Uterus (tissue), 7 donors: ENCODE measurements around the gene PACRGL.

DNA sequence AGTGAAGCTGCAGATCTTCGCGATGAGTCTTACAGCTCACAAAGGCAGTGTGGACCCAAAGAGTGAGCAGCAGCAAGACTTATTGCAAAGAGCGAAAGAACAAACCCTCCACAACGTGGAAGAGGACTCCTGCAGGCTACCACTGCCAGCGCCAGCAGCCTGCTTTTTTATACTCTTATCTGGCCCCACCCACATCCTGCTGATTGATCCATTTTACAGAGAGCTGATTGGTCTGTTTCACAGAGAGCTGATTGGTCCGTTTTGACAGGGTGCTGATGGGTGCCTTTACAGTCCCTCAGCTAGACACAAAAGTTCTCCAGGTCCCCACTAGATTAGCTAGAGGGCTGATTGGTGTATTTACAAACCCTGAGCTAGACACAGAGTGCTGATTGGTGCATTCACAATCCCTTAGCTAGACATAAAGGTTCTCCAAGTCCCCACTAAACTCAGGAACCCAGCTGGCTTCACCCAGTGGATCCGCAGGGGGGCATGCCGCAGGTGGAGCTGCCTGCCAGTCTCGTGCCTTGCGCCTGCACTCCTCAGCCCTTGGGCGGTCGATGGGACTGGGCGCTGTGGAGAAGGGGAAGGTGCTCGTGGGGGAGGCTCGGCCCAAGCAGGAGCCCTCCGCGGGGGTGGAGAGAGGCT lies 75.7 kb downstream of the QDPR start:
- PRO-cap, 4 experiments, result no peak in any of the 4 experiments
- RAMPAGE, long total RNA, 2 experiments, result no peak in any of the 2 experiments
- RRBS, result no CpG with 5 or more reads among the region's 17 CpGs

GRCh38 chr4:17489356-17489940 lies 22.4 kb downstream of the QDPR start:
- PRO-cap, 4 experiments, result no peak in any of the 4 experiments
- RAMPAGE, long total RNA, 2 experiments, result no peak in any of the 2 experiments
- RRBS, result no CpG with 5 or more reads among the region's 7 CpGs

GRCh38 chr4:17550503-17550908 lies 26.5 kb upstream of the LAP3 start:
- PRO-cap, 4 experiments, result no peak in any of the 4 experiments
- RAMPAGE, long total RNA, 2 experiments, result no peak in any of the 2 experiments
- RRBS, result no CpG with 5 or more reads among the region's 4 CpGs

GRCh38 chr4:17629963-17630664 lies 15.7 kb downstream of the MED28 start:
- PRO-cap, 4 experiments, result no peak in any of the 4 experiments
- RAMPAGE, long total RNA, 2 experiments, result no peak in any of the 2 experiments
- RRBS, result no CpG with 5 or more reads among the region's 5 CpGs

DNA sequence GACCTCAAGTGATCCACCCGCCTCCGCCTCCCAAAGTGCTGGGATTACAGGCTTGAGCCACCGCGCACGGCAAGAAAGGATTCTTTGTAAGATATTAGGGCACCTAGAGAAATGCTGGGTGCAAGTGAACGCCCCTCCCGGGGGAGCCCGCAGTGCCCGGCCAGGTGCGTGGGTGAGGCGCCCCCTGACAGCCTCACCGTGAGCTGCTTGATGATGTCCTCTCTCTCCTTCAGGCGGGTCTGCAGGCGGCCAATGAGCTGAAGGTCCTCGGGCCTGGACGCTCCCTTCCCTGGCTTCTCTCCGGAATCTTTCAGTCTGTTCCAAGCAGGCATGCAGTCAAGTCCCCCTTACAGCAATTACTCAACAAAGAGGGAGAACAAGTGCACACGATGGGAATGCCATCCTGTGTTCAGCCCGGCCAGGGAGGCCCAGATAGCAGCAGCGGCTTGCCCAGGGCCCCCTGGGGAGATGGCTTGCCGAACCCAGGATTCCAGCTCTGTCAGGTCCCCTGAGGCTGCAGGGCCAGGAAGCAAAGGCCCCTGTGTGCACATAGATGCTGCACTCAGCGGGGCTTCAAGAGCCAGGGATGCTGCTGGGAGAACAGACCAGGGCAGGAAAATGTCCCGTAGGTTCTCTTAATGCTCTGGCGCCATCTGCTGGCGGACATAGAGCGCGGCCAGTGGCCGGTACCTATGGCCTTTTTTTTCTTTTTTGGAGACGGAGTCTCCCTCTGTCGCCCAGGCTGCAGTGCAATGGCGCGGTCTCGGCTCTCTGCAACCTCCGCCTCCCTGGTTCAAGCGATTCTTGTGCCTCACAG lies 22.1 kb downstream of the MED28 start:
- PRO-cap, 4 experiments, result no peak in any of the 4 experiments
- RAMPAGE, long total RNA, 2 experiments, result no peak in any of the 2 experiments
- RRBS, result 57% methylated on average over 3 of the region's 35 CpGs

DNA sequence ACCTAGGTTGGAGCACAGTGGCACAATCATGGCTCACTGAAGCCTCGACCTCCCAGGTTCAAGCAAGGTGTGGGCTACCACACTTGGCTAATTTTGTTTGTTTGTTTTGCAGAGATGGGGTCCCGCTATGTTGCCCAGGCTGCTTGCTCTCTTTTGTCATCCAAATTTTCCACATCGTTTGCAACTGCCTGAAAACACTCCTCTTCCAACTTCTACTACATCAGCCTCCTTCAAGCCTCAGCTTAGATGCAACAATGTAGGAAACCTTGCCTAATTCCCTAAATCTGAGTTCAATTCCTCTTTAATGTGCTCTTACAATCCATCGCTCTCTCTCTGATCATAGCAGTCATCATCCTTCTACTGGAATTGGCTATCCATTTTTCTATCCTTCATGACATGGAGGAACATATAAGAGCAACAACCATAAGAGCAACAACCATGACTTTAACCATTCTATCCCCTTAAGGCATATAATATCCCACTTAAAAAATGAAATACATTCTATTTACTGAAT lies 59.5 kb downstream of the NCAPG start:
- PRO-cap, 4 experiments, result no peak in any of the 4 experiments
- RAMPAGE, long total RNA, 2 experiments, result no peak in any of the 2 experiments
- RRBS, result no CpG with 5 or more reads among the region's 4 CpGs

DNA sequence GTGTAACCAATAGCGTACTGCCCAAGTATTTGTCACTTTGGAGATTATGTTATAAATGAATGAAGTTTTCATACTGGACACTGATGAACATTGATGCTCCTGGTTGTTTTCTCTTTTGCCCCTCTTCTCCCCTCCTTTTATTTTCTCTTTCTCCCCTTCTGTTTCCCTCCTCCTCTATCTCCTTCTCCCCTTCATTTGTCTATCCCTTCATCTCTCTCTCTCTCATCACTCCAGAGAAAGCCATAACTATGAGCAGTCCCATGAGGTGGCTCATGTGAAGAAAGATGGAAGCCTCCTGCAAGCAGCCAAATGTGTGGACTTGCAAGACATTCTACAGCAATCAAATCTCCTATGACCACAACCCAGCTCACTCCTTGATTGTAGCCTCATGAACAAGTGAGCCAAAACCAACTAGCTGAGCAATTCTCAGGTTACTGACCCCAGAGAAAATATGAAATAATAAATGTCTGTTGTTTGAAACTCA lies 104.2 kb downstream of the NCAPG start:
- PRO-cap, 4 experiments, result no peak in any of the 4 experiments
- RAMPAGE, long total RNA, 2 experiments, result no peak in any of the 2 experiments
- RRBS, result no CpG with 5 or more reads among the region's 1 CpG

DNA sequence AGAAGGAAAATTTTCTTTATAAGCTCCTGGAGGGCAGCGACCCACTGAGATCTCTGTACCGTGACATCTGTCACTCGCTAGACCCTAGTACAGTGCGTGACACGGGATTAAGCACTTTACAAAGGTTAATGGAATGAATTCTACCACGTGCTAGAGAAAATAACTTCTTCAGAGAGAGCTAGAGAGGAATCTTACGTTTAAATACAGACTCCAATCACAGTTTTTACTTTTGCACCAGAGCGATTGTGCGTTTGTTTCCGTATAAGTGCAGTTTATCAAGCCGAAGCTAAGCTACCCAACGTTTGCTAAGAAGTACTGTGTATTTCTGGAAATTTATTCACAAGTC lies 1.2 kb upstream of the LCORL start:
- PRO-cap, 4 experiments, result no peak in any of the 4 experiments
- RAMPAGE, long total RNA, 2 experiments, result no peak in any of the 2 experiments
- RRBS, result no CpG with 5 or more reads among the region's 12 CpGs

DNA sequence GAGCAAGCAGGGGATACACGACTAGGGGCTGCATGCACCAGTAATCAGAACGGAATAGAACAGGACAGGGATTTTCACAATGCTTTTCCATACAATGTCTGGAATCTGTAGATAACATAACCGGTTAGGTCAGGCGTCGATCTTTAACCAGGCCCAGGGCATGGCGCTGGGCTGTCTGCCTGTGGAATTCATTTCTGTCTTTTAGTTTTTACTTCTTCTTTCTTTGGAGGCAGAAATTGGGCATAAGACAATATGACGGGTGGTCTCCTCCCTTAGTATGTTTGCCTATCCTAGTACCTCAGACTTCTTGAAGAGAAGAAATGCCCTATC lies 666.8 kb upstream of the LCORL start:
- PRO-cap, 4 experiments, result no peak in any of the 4 experiments
- RAMPAGE, long total RNA, 2 experiments, result no peak in any of the 2 experiments
- RRBS, result no CpG with 5 or more reads among the region's 7 CpGs

DNA sequence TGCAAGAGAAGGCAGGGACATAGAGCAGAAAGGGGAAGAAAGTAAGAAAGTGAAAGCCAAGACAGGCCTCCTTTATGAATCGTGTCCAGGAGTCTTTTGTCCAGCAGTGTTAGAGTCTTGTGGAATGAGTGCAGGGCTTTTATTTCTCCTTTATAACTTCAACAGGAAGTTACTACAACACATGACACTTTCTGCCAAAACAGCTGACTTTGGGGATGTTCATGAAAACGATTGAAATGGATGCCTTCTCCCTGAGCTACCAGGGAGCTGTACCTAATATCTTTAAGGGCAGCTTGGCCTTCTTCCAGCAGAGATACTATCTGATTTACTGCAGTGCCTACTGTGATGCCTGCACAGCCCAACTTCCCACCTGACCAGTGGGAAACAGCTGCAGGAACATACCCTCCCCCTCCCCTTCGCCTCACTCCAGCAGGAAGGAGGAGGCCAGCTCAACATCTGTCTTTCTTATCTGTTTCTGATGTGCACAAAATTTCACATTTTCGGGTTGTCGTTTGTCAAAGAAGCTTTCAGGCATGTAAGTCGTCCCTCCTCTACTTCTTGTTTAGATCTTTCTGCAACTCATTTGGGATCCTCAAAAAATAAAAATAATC lies 557.6 kb upstream of the SLIT2 start:
- PRO-cap, 4 experiments, result no peak in any of the 4 experiments
- RAMPAGE, long total RNA, 2 experiments, result no peak in any of the 2 experiments
- RRBS, result no CpG with 5 or more reads among the region's 6 CpGs

DNA sequence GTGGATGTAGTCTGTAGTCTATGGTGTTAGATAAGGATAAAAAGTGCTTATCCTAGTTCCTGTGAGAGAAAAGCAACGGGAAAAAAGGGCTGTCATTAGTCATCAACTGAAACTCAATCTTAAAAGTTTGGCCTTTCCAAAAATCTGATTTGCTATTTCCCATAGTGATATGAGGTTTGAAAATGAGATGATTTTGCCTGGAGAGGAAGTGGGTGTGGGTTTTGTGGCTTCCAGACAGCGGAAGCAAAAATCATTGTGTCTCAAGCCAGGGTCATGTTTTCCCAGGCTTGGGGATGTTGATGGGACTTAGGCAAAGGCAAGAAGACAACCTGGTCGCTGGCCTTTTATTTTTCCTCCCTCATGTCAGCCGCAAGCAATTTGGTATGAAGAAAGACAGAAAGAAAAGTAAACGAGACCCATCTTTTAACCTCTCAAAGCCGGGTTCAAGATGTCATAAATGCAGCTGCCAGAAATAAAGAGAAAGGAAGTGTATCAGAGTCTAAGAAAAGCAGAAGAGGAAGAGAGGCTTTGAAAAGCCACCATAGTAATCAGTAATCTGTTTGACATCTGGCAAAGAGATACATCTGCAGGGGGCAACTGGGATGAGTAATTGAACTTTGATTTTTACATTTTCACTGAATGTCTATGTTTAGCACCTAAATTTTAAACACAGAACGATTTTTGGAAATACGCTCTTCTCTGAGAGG lies 521.7 kb upstream of the SLIT2 start:
- PRO-cap, 4 experiments, result no peak in any of the 4 experiments
- RAMPAGE, long total RNA, 2 experiments, result no peak in any of the 2 experiments
- RRBS, result no CpG with 5 or more reads among the region's 8 CpGs

- PRO-cap, 4 experiments, result peak in 1 of 4 experiments; most common plus-strand start chr4:20253506 (in 1); most common minus-strand start chr4:20253380 (in 1)
- RAMPAGE, long total RNA, 2 experiments, result no peak in any of the 2 experiments
- RRBS, result 0% methylated on average over 2 of the region's 18 CpGs
These were observed 1.5 kb downstream of the SLIT2 start for GRCh38 chr4:20253279-20253612.

GRCh38 chr4:20488563-20489172 lies 211.6 kb upstream of the PACRGL start:
- PRO-cap, 4 experiments, result no peak in any of the 4 experiments
- RAMPAGE, long total RNA, 2 experiments, result no peak in any of the 2 experiments
- RRBS, result no CpG with 5 or more reads among the region's 11 CpGs

GRCh38 chr4:20699866-20700709 lies at the start of gene PACRGL:
Gene PACRGL (plus strand): TSS chr4:20700458.
- PRO-cap, 4 experiments, result peak in 4 of 4 experiments; most common plus-strand start chr4:20700413 (in 3); most common minus-strand start chr4:20700354 (in 4)
- RAMPAGE, long total RNA, 2 experiments, result start-site peak on the plus strand in 1 of 2 experiments, at chr4:20700403-20700448 at its widest, 65 reads per replicate
- RRBS, result 1% methylated on average over 14 of the region's 62 CpGs

- PRO-cap, 4 experiments, result no peak in any of the 4 experiments
- RAMPAGE, long total RNA, 2 experiments, result no peak in any of the 2 experiments
- RRBS, result no CpG with 5 or more reads among the region's 7 CpGs
These were observed 389.8 kb downstream of the PACRGL start for GRCh38 chr4:21089918-21090614.

GRCh38 chr4:22237852-22238635 lies 277.8 kb downstream of the ADGRA3 start:
- PRO-cap, 4 experiments, result peak in 1 of 4 experiments; most common plus-strand start chr4:22238029 (in 1)
- RAMPAGE, long total RNA, 2 experiments, result no peak in any of the 2 experiments
- RRBS, result 30% methylated on average over 3 of the region's 10 CpGs

GRCh38 chr4:22500935-22501324 lies 14.9 kb downstream of the ADGRA3 start:
- PRO-cap, 4 experiments, result no peak in any of the 4 experiments
- RAMPAGE, long total RNA, 2 experiments, result no peak in any of the 2 experiments
- RRBS, result no CpG with 5 or more reads among the region's 3 CpGs

DNA sequence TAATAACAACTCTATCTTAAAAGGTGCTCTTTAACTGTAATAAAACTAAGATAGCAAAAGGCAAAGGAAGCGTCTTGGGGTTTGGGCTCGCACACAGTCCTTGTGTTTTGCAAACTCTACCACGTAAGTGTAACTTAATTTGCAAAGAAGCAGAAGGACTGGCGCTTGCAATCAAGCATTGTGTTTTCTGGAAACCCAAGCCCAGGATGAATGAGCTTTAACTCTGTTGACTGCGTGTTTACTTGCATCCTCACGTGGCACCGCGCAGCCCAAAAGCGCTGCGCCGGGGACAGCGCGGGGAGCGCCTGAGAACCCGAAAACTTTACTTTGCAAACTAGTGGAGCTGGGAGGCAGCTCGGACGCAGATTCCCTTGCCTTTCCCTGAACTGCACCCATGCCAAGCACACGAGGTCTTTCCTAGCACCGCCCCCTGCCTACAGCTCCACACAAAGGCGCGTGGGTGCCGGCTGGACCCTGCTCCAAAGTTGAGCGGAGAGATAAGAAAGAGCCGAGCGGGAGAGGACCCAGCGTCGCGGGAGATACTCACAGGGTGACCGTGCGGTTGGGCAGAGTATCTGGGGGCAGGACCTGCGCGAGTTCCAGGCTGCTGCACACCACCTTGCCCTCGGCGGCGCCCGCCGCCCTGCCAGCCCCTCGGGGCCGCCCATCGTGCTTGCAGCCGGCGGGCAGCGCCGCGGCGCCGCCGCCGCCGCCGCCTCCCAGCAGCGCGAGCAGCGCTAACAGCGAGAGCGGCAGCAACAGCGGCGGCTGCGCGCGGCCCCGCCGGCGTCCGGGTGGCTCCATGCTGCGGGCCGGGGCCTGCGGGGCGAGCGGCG lies 667 bp downstream of the ADGRA3 start:
- PRO-cap, 4 experiments, result peak in 4 of 4 experiments; most common plus-strand start position 272 of the sequence (in 3); most common minus-strand start position 383 of the sequence (in 2)
- RAMPAGE, long total RNA, 2 experiments, result no peak in any of the 2 experiments
- RRBS, result under 1% methylated on average over 22 of the region's 71 CpGs

GRCh38 chr4:22599108-22600173 lies 83.6 kb upstream of the ADGRA3 start:
- PRO-cap, 4 experiments, result peak in 2 of 4 experiments; most common plus-strand start chr4:22599487 (in 2); most common minus-strand start chr4:22599386 (in 1)
- RAMPAGE, long total RNA, 2 experiments, result no peak in any of the 2 experiments
- RRBS, result no CpG with 5 or more reads among the region's 28 CpGs

- PRO-cap, 4 experiments, result no peak in any of the 4 experiments
- RAMPAGE, long total RNA, 2 experiments, result no peak in any of the 2 experiments
- RRBS, result no CpG with 5 or more reads among the region's 2 CpGs
These were observed 248.5 kb upstream of the PPARGC1A start for GRCh38 chr4:24138200-24138976.